Thoracic aorta endothelial cell (primary cell): ENCODE data around the genes FANCE and TEAD3.

- CAGE, long polyA plus RNA, result no peak
These were observed 7.0 kb upstream of the TCP11 start for GRCh38 chr6:35147999-35148733.

GRCh38 chr6:35260577-35261161 lies 1.1 kb downstream of the ZNF76 start:
- CAGE, long polyA plus RNA, result no peak

DNA sequence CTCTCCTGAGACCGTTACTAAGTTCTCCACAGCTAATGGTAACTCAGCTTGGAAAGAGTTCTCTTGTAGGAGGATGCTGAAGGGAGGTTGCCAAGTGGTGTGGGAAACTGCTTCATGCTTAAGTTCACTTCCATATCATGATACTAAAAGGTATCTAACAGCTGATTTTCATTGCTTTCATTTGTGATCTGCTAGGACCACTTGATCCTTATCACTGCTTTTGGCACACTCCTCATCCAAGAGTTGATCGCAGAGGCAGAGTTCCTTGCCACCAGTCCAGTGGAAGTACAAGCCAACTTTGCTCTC lies 13.6 kb downstream of the PPARD start:
- CAGE, long polyA plus RNA, result no peak

DNA sequence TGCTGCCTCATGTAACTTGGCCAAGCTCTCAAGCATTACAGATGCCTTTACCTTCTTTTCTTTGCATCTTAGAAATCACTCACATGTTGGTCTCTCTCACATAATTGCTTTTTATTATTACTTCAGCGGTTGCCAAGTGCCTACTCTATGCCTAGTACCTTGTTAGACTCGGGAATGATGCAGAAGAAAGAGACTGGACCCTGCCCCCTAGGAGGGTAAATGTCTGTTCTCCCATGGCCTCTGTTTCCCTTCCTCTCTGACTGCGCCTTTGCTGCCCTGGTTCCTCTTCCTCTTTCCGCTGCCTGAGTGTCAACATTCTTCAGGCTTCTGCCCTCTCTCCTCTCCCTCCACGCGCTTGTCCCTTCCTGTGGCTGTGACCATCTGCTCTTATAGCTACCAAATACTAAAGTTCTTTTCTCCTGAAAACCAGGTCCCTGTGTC lies 28.7 kb downstream of the PPARD start:
- CAGE, long polyA plus RNA, result no peak

- CAGE, long polyA plus RNA, result no peak
These were observed at the start of gene FANCE for GRCh38 chr6:35451711-35452449. TSS of gene FANCE (plus strand) at chr6:35452338.

- CAGE, long polyA plus RNA, result no peak
These were observed 1.4 kb downstream of the RPL10A start for GRCh38 chr6:35469393-35470246.

DNA sequence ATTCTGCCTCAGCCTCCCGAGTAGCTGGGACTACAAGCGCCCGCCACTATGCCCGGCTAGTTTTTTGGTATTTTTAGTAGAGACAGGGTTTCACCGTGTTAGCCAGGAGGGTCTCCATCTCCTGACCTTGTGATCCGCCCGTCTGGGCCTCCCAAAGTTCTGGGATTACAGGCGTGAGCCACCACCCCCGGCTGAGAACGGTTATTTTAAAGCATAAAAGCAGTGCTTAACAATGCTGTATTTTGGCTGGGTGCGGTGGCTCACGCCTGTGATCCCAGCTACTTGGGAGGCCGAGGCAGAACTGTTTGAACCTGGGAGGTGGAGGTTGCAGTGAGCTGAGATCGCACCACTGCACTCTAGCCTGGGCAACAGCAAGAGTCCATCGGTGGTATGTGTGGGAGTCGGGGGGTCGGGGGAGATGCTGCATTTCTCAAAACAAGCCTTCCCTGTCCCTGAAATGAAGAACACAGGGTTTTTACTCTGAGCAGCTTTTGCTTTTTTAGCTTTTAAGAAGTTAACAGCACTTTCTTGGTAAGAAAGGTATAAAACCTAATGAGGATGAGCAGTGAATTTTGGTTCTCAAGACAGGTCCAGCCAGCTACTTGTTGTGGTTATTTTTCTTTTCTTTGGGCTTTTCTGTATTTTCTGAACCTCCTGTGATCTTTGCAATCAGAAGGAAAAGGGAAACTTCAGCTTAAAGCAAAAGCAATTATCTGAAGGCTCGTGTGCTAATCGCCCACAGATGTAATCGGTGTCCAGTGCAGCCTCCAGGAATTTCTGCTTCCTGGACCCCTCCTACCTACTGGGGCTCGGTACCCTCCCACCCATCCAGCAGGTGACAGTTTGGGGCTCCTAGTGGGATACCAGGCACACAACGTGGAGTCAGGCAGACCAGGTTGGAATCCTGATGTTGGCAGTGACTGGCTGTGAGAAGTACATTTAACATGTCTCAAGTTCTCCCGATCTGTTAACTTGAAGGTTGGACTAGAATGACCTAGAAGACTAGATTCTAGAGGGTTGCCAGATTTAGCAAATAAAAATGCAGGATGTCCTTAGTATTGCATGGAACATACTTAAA lies 3.7 kb downstream of the RPL10A start:
- CAGE, long polyA plus RNA, result no peak

DNA sequence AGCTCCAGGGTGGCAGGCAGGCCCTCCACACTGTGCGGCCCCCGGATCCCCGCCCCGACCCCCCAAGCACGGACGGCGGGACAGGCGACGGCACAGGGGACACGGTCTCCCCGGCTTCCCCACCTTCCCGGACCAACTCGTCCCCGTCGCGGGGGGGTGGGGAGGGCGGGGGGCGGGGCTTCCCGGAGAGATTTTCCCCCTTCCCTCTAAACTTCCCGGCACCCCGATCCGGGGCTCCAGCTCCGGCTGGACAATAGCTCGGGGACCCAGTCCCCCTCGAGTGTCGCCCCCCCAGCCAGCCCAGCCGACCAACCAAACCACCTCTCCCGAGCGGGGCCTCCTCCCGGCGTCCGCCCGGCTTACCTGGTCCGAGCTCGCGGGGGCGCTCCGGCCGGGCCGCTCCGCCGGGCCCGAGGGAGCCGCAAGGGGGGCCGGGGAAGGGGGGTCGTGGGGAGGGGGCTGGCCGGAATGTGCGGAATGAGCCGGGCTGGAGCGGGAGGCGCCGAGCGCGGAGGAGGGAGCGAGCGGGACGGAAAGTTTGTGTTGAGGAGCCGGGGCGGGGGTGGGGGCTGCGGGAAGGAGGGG lies at the start of gene TEAD3:
Gene TEAD3 (minus strand): TSS at position 545 of the 585 bp plus-strand sequence.
- CAGE, long polyA plus RNA, result no peak

- CAGE, long polyA plus RNA, result no peak
These were observed 6.7 kb downstream of the TULP1 start for GRCh38 chr6:35505993-35506393.

GRCh38 chr6:35600461-35600858 lies 87.8 kb upstream of the TULP1 start:
- CAGE, long polyA plus RNA, result no peak

DNA sequence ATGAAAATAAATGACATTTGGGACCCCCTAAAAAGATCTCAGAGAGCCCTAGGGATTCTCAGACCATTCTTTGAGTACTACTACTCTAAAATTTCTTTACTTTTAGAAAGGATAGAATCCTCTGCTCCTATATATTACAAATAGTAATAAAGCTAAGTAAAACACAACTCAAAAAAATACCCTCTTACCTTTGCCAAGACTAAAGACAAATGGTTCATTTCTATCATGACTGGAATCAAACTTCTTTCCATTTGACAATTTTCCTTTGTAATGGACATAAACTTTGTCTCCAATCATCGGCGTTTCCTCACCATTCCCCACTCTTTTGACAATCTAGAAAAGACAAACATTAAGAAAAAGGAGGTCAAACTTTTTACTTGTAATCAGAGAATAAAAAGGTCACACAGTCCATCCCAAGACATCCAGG lies 51.9 kb downstream of the FKBP5 start:
- CAGE, long polyA plus RNA, result no peak

DNA sequence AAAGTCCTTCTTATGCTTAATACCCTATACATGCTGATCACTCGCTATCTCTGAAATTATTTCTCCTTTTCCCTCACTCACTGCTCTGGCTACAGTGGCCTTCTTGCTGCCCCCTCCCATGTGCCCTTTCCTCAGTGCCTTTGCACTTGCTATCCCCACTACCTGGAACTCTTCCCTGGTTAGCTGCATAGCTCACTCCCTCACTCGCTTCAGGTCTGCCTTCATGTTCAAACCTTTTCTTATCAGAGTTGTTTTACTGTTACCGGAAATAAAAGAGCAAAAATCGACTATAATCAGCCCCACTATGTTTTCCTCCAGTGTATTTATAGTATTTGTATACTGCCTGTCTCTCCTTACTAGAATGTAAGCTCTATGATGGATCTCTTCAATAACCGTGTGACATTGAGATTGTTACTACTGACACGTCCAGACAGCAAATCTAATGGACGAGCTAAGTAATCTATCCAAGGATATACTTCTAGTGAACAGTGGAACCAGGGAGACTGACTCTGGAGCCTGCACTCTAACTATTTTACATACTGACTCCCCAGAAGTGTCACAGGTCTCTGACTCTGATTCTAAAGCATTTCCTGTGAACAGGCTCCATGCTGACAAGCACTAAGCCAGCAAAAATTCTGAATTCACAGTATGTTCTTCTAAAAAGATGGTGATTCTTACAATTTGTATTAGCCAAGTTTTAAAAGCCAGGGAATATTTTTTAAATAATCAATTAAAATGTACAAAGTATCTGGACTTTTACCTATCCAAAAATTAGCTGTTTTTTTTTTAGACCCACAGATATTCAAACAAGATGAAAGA lies 25.0 kb downstream of the FKBP5 start:
- CAGE, long polyA plus RNA, result no peak

GRCh38 chr6:35724054-35724670 lies 12.7 kb upstream of the ARMC12 start:
- CAGE, long polyA plus RNA, result no peak

- CAGE, long polyA plus RNA, result no peak
These were observed 6.7 kb upstream of the ARMC12 start for GRCh38 chr6:35730108-35730613.

- CAGE, long polyA plus RNA, result no peak
These were observed 45.1 kb upstream of the MAPK13 start for GRCh38 chr6:36085133-36085594.

GRCh38 chr6:36099207-36099621 lies 31.1 kb upstream of the MAPK13 start:
- CAGE, long polyA plus RNA, result no peak

- CAGE, long polyA plus RNA, result no peak
These were observed 28.0 kb upstream of the MAPK13 start for GRCh38 chr6:36102151-36102917.

GRCh38 chr6:36120870-36121422 lies 9.4 kb upstream of the MAPK13 start:
- CAGE, long polyA plus RNA, result no peak

GRCh38 chr6:36126673-36127491 lies 3.4 kb upstream of the MAPK13 start:
- CAGE, long polyA plus RNA, result no peak

DNA sequence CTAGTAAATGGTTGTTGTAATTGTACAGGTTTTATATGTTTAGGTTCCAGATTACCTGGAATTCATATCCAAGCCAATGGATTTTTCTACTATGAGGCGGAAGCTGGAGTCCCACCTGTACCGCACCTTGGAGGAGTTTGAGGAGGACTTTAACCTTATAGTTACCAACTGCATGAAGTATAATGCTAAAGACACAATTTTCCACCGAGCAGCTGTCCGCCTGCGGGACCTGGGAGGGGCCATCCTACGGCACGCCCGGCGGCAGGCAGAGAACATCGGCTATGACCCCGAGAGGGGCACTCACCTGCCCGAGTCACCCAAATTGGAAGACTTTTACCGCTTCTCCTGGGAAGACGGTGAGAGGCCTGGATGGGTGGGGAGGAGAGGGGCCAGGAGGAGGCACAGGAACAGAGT lies 13.6 kb downstream of the BRPF3 start:
- CAGE, long polyA plus RNA, result no peak